Urinary bladder (tissue), 3 donors: Measurements from ENCODE around the gene GFPT2.

GRCh38 chr5:180177214-180177933, 31.6 kb downstream of the RASGEF1C start:
- PRO-cap: no peak
- RAMPAGE, long total RNA: no peak

DNA sequence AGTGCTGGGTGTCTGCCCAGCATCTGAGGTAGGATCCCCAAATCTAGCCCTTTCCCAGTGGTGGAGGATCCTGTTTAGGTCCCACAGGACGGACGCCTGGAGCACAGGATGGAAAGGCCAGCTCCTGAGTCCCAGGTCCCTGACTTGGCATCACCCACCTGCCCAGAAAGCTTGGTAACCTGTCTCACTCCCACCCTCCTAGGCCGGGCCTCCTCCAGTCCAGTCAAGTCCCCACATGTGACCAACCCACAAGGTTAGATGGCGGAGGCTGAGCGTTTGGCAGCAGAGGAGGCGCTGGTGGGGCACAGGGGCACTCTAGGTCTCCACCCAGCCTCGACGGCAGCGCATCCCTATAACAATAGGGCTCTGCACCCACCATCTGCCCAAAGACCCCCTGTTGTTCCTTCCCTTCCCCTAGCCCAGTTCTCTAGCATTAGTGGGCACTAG, 28.2 kb downstream of the GFPT2 start:
- PRO-cap: unidirectional peak, plus-strand start at position 290 of the sequence
- RAMPAGE, long total RNA: no peak

- PRO-cap: no peak
- RAMPAGE, long total RNA: no peak
Measured at GRCh38 chr5:180331434-180332431, 21.4 kb downstream of the GFPT2 start.

DNA sequence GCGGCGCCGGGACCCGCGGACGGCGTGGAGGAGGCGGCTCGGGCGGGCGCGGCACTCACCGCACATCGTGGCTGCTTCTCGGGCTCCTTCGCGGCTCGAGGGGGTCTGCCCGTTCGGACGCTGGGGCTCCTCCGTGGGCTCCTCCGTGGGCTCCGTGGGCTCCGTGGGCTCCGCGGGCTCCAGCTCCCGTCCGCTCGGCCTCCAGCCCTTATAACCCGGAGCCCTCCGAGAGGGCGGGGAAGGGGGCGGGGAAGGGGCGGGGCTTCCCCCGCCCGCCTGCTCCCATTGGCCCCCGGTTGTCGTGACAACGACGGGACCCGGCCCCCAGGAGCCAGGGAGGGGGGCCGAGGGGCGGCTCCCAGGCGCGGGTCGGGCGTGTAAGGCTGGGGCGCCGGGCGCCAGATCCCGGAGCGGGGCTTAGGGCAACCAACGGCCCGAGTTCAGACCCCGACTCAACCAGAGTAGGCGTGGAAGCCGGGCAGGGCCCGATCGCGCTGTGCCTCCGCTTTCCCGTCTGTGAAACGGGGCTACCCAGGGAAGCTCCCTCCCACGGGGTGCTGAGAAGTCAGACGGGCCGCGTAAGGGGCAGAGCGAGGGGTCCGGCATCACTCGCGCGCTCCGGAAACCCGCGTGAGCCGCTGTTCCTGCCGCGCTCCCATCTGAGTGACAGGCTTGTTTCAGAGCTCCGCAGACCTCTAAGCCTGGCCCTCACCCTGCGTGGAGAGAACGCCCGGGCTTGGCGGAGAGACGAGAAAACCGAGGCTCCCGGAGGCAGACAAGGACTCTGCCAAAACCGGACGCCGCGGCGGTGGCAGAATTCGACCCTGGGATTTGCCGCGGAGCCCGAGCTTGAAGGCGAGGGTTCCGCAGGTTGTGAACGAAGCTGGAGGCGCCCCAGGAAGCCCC, at the start of gene GFPT2:
Gene GFPT2 (minus strand): TSS at position 185 of the 906 bp plus-strand sequence.
- PRO-cap: bidirectional peak, plus-strand start at position 401 of the sequence, minus-strand start at position 185 of the sequence
- RAMPAGE, long total RNA: no peak

GRCh38 chr5:180645039-180645970, 4.1 kb downstream of the FLT4 start:
- PRO-cap: unidirectional peak, plus-strand start at chr5:180645267
- RAMPAGE, long total RNA: no peak

GRCh38 chr5:180791178-180791861, 11.3 kb downstream of the MGAT1 start:
- PRO-cap: no peak
- RAMPAGE, long total RNA: no peak

- PRO-cap: no peak
- RAMPAGE, long total RNA: no peak
Measured at GRCh38 chr5:180907897-180908437, 9.0 kb downstream of the BTNL8 start.

GRCh38 chr5:180908438-180908676, 9.4 kb downstream of the BTNL8 start:
- PRO-cap: no peak
- RAMPAGE, long total RNA: no peak

GRCh38 chr5:180910952-180911732, 12.2 kb downstream of the BTNL8 start:
- PRO-cap: no peak
- RAMPAGE, long total RNA: no peak

DNA sequence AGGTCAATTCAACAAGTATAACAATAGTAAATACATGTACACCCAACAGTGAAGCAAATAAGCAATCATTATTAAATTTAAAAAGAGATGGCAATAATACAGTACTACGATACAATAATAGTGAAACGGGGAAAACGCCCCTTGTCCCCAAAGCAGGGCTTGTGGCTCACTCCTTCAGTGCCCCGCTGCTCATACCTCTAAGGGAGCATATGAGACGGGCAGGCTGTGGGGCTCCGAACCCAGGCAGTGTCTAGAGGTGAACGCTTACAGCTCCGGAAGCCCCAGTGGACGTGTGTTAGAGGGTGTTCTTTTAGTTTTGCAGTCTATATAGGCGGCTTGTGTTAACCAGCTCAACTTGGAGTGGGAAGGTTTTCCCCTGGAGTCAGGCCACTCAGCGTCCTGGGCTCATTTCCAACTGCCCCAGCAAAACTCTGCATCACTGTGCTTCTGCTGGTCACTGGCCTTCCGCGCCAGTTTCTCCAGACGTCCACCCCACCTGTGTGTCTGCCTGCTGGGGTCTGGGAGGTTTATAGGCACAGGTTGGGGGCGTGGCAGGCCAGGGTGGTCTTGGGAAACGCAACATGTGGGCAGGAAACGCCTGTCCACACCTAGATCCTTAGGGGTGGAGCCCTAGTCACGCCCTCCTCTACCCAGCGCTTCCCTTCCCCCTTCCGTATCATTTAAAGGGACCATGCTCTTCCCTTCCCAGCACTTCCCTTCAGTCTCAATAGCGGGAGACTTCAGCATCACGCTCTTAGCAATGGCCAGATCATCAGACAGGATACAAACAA, 12.2 kb upstream of the BTNL9 start:
- PRO-cap: no peak
- RAMPAGE, long total RNA: no peak

- PRO-cap: no peak
- RAMPAGE, long total RNA: no peak
Measured at GRCh38 chr5:181159168-181159684, 11.8 kb downstream of the OR2V2 start.

- PRO-cap: no peak
- RAMPAGE, long total RNA: no peak
Measured at GRCh38 chr5:181174014-181174419, 26.6 kb downstream of the OR2V2 start.

- PRO-cap: no peak
- RAMPAGE, long total RNA: no peak
Measured at GRCh38 chr5:181190738-181191047, 14.3 kb downstream of the TRIM7 start.

- PRO-cap: no peak
- RAMPAGE, long total RNA: no peak
Measured at GRCh38 chr5:181287255-181287765, 26.4 kb upstream of the TRIM52 start.